Measurements from ENCODE around the genes TSPAN5, ADH1B and ADH1C.

DNA sequence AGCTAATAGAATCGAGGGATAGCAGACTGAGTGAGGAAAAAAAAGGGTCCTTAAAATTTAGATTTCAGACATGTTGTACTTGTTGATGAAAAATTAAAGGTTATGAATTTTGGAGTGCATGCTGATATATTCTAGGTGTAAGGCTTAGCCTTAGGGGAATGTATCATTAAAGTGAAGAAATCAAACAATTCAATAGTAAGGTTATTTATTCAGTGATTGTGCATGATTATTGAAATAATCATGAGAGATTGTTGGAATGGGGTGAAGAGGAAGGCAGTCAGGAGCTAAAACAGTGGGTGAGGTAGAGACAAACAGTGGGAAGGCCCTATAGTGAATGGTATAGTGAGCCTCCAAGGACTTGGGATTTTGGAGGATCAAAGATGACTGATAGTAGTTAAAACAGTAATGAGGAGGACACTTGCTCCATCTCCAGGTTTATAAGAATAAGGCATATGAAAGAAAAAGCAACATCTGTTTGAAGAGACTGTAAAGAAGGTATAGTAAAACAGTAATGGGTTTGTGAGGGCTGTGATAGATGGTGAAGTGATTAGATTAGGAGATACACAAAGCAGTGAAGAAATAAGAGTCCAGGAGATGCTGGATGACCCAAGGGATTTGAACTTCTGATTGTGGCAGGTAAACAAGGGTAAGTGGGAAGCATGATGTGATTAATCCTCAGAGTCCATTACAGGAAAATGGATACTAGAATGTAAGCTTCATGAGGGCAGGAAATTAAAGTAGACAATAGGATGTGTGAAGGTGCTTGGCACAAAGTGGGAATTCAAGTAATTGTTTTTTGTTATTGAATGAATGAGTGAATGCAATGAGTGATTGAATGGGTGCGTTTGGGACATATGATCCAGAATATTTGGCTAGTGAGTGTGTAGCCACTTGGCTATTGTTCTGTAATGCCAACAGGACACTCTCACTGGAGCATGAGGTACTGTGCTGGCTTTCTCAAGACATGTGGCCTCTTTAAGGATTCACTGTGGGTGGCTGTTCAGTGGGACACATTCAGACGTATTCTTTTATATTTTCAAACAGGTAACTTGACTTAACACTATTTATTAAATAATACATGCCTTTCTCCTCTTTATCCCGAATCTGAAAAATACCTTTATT, 148.1 kb downstream of the PDLIM5 start:
- PRO-cap: no peak

GRCh38 chr4:94849219-94849675, 91.5 kb downstream of the BMPR1B start:
- PRO-cap: no peak

DNA sequence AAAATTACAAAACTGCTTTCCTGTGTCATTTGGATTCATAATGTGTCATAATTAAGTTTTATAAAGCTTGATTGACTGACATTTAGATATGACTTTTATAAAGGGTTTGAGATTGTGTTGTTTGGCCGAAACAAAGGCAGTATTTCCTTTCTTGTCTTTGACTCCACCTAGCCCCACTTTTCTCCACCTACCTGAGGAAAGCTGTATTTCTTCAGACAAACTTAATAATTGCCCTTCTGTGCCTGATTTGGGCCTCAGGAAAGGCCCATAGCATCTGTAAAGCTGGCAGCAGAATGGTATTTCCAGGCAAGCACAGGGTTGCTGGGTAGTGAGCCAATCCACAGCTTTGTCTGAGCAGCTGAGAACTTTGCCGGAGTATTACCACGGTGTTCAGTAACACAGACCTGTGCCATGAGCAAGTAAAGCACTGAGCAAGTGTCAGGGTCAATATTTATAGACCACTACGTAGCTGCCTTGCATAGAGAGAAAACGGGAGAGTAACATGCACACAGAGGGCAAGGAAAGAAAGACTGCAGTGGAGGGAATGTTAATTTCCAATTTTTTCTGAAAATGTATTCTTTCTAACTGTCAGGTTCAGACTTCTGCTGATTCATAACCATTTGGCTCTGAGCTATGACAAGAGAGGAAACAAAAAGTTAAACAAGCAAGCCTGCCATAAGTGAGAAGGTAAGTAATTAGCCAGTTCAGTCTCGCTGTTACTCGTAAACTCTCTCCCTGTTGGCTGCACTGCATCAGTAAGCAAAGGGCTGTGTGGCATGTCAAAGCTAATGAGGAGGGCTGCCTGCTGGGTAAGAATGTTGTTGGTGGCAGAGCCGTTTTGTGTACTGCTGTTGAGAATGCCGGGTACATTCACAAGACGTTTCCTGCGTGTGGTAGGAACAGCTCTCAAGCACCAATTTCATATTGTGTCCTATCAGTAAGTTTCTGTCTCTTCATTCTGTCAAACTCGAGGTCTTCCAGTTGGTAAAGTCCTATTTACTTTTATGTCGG, 238.0 kb downstream of the BMPR1B start:
- PRO-cap: no peak

- PRO-cap: no peak
These were observed 11.7 kb downstream of the UNC5C start for GRCh38 chr4:95537172-95537449.

GRCh38 chr4:98352227-98352791, 91.1 kb downstream of the RAP1GDS1 start:
- PRO-cap: unidirectional peak, plus-strand start at chr4:98352563

GRCh38 chr4:98657903-98659035, at the start of gene TSPAN5:
Gene TSPAN5 (minus strand): TSS chr4:98658611.
- PRO-cap: bidirectional peak, plus-strand start at chr4:98658904, minus-strand start at chr4:98658611

GRCh38 chr4:98659500-98659924, 1.1 kb upstream of the TSPAN5 start:
- PRO-cap: unidirectional peak, minus-strand start at chr4:98659663

GRCh38 chr4:98661586-98662085, 3.2 kb upstream of the TSPAN5 start:
- PRO-cap: no peak

GRCh38 chr4:98773903-98774291, 115.5 kb upstream of the TSPAN5 start:
- PRO-cap: no peak

DNA sequence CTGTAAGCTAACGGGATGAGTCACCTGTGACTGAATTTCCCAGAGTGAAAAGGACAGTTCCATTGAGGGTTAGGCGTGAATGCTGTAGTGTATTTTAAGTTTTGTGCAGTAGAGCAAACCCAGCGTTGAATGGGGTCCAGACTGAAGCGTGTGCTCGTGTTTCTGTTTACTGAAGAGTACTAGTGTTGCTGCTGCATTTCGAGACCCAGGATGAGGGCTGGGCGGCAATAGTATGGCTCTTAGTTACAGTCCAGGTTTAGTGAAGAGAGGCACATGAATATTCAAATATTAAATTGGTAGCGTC, 985 bp downstream of the METAP1 start:
- PRO-cap: no peak

DNA sequence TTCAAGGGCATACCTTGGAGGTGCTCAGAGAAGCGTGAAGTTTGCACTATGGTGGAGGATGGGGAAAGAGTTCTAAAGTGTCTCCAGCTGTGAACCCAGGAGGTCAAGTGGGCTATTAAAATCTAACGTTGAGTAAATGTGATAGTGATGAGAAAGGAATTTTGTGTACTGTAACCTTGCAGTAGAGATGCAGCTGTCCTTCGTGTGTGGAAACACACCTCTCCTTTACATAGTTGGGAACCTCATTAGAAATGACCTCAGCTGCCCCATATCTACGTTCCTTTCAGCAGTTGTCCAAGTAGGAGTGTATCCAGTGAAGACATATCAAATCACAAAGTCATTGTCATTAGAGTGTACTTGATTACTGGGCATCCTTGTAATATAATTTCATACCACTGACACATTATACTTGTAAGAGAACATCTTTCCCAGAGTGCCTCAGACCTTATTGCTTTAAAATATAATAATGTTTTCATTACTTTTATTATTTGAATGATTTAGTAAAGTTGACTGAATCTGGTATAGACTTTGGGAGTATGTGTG, 26.4 kb downstream of the ADH5 start:
- PRO-cap: no peak

GRCh38 chr4:99086226-99086690, 2.3 kb downstream of the ADH5 start:
- PRO-cap: no peak

DNA sequence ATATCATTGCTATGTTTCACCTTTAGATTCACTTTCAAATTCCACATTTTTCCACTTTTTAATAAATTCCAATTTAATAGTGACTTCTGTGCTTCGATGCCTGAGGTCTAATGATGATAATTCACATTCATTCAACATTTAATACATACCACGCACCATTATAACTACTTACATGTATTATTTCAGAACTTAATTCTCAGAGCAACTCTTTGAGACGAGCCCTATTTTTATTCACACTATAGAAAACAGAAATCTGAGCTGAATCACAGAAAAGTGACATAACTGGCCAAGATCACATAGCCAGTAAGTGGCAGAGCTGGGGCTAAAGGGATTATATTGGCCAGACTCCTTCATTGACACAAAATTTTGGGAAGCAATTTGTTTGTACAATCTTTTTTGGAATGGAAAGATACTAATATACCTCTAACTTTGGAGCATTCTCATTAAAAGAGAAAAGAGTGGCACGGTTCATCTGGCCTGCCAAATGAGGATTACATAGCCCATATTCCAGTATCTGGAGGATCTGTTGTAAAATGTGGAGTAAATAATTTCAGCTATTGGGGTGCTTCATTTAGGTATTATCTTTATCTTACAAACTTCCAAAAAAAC, 4.5 kb downstream of the ADH4 start:
- PRO-cap: no peak

- PRO-cap: no peak
These were observed 13.5 kb downstream of the ADH6 start for GRCh38 chr4:99205434-99206029.

DNA sequence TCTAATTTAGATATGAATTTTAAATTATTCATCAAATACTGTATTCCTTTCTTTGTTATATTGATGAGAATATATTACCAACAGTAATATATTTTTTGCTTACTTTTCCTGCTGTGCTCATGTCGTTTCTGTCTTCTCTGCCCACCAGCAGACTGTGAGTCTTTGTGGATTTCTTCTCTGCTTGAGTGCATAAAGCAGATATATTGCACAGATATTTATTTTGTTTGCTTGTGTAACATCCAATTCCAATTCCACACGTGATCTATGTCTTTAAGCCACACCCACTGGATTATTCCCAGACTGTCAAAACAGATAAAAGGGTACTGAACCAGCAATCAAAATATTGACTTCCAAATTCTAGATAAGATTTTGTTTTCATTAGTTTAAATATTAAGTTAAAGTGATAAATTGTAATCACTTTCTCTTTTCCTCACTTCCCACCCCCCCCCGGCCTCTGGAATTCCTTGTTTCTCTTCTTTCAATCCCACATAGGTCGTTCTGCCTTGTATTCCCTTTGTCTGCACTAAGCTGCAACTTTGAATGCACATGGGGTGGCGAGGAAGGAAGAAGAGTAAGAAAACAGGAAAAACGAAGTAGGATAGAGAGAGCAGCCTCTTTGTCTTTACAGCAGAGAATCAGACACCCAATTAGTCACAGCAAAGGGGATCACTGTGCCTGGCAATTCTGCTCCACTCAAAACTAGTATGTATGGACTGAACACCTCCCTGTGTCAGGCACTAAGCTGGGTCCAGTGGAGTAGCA, at the start of gene ADH1B:
Gene ADH1B (minus strand): TSS at position 191 of the 762 bp plus-strand sequence.
- PRO-cap: bidirectional peak, plus-strand start at position 303 of the sequence, minus-strand start at position 156 of the sequence

DNA sequence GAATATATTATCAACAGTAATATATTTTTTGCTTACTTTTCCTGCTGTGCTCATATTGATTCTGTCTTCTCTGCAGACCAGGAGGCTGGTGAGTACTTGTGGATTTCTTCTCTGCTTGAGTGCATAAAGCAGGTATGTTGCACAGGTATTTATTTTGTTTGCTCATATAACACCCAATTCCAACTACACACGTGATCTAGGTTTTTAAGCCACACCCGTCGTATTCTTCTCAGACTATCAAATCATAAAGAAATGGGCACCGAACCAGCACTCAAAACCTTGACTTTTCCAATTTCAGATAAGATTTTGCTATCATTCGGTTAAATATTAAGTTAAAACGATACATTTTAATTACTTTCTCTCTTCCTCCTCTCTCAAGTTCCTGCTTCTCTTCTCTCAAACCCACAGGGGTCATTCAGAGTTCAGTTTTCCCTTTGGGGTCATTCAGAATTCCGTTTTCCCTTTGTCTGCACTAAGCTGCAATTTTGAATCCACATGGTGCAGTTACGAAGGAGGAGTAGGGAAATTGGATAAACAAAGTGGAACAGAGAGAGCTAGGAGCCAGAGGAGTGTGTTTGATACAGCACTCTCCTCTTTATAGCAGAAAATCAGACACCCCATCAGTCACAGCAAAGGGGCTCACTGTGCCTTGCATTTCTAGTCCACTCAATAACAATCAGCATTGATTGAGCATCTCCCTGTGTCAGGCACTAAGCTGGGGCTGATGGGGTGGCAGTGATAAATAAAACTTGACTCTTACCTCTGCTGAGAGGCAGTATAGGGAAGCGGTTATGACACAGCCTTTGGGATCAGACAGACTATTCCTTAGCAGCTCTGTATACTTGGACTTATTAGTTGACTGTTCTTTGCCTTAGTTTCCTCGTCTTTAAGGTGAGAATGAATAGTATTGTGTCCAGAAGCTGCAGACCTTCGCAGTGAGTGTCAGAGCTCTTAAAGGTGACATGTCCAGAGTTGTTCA, at the start of gene ADH1C:
Gene ADH1C (minus strand): TSS at position 125 of the 979 bp plus-strand sequence.
- PRO-cap: unidirectional peak, plus-strand start at position 547 of the sequence

- PRO-cap: bidirectional peak, plus-strand start at chr4:99946194, minus-strand start at chr4:99946178; bidirectional peak, plus-strand start at chr4:99946251, minus-strand start at chr4:99946240
These were observed 583 bp downstream of the DNAJB14 start for GRCh38 chr4:99945724-99946345.

DNA sequence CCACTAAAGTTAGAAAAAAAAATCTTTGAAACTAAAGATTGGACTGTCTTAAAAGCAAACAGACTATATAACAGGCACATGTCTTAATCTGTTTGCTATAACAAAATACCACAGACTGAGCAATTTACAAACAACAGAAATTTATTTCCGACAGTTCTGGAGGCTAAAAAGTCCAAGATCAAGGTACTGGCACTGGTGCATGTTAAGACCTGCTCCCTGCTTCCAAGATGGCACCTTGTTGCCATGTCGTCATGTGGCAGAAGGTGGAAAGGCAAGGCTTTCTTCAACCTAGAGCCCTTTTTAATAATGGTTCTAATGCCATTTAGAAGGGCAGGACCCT, 72.0 kb upstream of the H2AZ1 start:
- PRO-cap: no peak

DNA sequence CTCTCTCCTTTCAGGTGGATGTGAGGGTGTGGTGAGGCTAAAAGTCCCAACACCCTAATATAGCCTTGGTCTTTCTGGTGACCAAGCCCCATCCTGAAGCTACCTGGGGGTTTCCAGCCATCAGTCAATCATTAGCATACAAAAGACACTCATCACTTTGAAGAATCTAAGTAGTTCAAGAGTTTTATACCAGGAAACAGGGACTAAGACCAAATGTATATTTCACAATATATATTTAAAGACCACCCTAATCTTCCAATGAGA, 5.4 kb downstream of the DDIT4L start:
- PRO-cap: no peak

DNA sequence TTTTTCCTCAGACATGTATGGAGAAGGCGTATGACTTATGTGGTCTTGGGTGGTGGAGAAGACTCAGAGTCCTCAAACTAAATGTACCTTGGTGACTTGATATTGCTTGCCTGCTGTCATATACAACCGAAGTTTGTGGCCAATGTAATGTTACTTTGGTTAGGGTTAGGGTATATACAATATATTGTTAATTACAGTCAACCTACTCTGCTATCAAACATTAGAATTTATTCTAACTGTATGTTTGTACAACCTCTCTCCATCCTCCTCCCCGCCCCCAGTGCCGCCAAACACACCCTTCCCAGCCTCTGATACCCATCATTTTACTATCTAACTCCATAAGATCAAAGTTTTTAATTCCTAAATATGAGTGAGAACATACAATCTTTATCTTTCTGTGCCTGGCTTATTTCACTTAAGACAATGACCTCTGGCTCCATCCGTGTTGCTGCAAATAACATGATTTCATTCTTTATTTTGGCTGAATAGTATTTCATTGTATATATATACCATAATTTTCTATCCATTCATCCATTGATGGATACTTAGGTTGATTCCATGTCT, 26.7 kb upstream of the DDIT4L start:
- PRO-cap: no peak

All from sciatic nerve (tissue), 1 donor.